Zone of skin (tissue), 1 donor: ENCODE results near the gene SEPTIN9.

DNA sequence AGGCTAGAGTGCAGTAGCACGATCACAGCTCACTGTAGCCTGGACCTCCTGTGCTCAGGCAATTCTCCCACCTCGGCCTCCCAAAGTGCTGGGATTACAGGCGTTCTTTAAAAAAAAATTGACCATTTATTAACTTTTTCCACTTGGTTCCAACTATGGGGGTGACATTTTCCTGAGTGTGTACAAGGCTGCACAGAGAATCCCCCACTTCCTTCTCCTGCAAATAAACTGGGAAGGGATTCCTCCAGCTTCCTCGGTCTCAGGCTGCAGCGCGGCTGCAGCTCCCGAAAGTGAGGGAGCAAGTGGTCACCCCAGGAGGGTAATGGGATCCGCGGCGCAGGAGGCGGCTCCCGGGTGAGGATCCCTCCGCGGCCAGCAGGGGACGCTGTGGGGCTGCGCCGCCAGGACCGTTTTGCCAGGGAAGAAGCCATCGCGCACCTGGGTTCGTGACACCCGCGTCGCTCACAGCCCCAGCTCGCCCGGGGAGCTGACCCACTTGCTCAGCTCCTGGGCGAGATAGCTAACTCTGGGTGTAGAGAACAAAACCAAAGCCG is 14.5 kb downstream of the CYGB start:
- RRBS: 0% methylated on average over 9 of the region's 28 CpGs

GRCh38 chr17:76586632-76587390 is 1.2 kb upstream of the ST6GALNAC2 start:
- RRBS: no CpG with 5 or more reads among the region's 17 CpGs

- RRBS: no CpG with 5 or more reads among the region's 7 CpGs
Observed at GRCh38 chr17:76614205-76614535, 28.5 kb upstream of the ST6GALNAC2 start.

DNA sequence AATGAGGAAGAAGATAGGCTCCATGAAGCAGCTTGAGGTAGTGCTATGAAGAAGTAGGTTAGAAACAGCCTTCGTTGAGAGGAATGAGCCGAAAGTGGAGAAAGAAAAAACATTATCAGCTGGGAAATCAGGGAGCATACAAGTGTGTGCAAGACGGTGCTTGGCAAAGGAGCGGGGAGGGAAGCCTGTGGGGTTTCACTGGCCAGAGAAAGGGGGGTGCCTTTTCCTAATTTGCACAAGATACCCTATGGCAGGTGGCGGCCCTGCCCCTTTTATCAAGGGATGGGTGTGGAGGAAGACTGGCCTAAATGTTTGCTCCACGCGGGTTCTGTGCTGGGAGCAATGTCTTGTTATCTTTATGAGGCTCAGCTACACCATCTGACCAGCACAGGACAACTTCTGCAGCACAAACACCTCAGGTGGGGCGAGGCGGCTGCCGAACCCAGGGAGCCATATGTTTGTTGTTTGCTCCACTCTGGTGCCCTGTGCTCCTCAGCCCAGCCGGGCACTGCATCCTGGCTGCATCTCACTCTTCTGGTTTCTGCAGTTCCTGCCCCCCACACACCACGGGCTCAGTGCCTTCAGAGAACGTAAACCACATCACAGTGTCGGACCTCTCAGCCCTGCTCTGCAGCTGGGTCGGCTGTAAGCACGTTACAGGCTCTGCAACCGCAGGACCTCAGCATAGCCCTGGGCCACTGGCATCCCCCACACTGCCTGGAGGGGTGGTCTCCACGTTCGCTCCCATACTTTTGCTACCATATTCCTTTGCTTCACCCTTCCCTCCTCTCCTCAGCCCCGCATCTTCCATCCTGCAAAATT is 32.5 kb downstream of the MXRA7 start:
- RRBS: no CpG with 5 or more reads among the region's 20 CpGs

- RRBS: no CpG with 5 or more reads among the region's 10 CpGs
Observed at GRCh38 chr17:76720872-76721429, 5.5 kb downstream of the JMJD6 start.

DNA sequence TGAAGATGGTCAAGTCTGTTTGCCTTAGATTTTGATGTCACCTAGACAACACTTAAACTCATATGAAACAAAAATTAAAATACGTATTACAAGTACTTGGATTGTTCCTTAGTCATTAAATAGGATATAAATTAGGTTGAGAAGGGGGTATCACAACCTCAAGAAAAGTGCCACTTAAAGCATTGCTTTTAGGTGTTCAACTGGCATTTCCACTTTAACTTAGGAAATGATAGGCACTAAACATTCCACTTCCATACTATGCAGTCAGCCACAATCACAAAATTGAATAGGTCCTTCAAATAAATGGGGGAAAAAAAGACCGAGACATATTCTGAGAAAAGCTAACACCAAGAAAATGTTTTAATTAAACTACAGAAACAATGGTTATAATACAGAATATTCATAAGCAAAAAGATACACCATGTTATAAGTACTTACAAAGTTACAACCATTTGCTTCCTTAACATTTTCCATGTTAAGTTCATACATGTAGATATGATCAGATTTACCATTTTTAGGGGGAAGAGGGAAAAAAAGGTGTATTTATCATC is 3.3 kb downstream of the SRSF2 start:
- RRBS: no CpG with 5 or more reads among the region's 2 CpGs

DNA sequence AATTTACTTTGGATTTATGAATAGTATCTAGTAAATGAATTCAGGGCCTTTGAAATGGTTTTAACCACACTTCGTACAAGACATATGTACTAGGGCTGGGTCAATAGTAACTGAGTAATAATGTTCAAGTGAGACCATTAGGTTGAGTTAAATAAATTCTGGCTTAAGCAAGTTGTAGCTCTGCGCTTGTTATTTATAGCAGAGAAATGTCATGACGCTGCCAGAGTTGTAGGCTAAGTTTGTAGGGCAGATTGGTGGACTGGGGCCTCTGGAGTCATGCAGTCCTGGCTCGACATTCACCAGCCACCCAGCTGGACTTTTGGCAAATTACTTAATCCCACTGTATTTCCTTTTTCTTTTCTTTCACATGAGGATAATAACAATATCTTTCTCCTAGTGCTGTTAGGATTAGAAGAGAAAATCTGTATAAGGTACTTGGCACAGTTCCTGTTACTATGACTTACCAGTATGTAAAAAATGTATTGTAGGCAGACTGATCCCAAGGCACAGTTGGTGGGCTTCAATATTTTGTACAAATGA is 2.4 kb downstream of the MFSD11 start:
- RRBS: no CpG with 5 or more reads among the region's 4 CpGs

- RRBS: no CpG with 5 or more reads among the region's 4 CpGs
Observed at GRCh38 chr17:76769471-76769953, 31.6 kb downstream of the MFSD11 start.

DNA sequence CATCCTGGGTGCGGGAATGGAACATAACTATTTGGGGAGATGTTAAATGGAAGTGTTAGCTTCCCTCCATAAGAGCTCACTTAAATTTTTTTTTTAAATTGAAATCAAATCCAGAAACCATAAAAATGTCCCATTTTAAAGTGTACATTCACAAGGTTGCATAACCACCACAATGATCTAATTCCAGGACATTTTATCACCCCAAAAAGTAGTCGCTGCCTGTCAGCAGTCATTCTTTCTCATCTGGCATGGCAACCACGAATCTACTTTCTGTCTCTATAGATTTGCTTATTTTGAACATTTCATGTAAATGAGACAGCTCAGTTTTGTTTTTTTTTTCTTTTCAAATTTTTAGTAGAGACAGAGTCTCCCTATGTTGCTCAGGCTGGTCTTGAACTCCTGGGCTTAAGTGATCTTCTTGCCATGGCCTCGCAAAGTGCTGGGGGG is 42.1 kb downstream of the MFSD11 start:
- RRBS: no CpG with 5 or more reads among the region's 4 CpGs

- RRBS: 2% methylated on average over 6 of the region's 52 CpGs
Observed at GRCh38 chr17:77088342-77089696, 52.0 kb upstream of the SEC14L1 start.

GRCh38 chr17:77099849-77100425 is 40.8 kb upstream of the SEC14L1 start:
- RRBS: no CpG with 5 or more reads among the region's 16 CpGs

DNA sequence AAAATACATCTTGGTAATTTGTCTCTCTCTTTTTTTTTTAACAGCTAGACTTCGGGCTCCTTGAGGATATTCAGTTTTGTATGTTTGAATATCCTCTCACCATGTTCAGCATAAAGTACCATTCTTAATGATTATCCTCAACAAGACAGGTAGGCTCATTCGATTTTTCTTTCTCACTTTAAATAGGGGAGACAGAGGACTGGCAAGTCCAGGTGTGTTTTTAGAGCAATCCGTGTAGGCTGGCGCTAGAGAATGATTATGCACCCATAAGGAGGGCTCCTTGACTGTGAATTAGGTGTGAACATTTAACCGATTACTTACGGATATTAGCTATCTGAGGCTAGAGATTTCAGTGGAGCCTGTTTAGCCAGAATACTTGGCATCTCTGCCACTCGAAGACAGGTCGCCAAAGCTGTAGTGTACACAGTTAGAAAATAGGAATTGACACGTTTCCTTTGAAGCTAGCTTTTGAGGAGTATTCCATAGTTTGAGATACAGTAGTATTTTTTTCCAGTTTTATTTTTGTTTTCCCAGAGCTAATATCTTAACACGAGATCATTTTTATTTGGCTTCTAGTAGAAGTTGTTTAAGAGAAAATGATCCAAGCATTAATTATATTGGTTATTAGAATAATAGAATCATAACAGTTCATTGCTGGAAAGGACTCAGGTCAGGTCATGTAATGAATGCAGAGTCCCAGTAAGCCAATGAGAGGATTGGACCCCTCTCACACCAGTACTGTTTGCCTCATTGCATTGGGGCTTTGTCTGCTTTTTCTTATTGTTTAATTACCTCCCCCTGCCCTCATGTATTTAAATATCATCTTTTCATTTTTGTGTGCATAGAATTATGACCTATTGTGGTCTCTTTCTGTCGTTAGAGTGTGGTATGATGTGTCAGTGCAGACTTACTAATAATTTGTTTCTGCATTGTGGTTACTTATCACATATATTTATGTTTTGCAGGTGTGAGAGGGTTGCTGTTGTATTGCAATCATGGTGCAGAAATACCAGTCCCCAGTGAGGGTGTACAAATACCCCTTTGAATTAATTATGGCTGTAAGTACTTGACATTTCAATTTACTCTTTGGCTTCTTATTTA is 2.2 kb downstream of the SEC14L1 start:
- RRBS: no CpG with 5 or more reads among the region's 11 CpGs

DNA sequence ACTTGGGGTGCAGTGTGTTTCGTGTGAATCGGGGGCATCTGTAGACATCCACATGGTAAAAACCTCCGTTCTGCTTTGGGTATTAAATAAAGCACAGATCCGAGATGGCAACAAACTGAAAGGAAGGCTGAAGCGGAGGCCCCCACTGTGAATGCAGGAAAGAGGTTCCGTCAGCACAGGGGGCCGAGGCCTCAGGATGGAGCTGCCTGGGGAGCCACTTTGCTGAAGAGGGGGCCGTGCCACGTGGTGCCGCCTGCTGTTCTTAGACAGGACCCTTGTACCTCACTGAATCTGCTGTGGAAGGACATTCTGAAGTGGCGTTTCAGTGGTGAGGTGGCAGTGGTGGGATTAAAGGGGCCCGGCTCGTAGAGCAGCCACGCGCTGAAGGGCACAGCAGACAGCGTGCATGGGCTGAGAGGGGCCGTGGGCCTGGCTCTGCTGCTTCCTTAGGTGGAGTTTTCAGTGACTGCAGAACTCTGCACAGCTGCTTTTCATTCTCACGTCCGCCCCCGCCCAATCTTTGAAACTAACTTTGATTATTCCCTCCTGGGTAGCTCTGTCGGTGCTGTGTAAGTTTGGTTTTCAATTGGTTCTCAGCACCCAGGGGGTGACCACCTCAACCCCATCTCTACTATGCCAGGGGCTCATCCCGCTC is 70.2 kb downstream of the SEC14L1 start:
- RRBS: no CpG with 5 or more reads among the region's 22 CpGs

GRCh38 chr17:77220942-77221759 is 60.1 kb upstream of the SEPTIN9 start:
- RRBS: no CpG with 5 or more reads among the region's 12 CpGs

GRCh38 chr17:77228176-77228934 is 52.9 kb upstream of the SEPTIN9 start:
- RRBS: no CpG with 5 or more reads among the region's 22 CpGs

DNA sequence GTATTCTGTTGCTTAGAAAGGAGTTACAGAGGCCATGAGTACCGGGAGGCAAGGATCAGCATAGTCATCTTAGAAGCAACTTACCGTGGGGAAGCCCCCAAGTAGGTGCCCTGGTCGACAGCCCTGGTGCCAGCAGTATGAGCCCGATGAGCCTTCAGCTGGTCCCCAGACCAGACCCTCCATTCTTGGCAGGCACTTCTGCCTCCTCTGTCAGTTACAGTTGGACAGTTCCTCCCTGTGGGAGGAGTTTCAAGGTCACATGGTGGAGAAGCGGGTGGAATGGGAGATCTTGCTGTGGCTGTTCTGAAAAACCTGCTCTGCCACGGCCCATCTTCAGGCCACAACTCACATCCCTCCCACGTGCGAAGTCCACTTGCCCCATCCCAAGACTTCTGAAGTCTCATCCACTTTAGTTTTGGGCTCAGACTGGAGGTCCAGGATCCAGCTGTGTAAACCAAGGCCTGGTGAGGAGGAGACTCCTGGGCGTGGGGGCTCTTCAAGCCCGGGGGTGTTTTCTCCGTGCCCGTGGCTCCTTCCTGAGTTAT is 7.1 kb upstream of the SEPTIN9 start:
- RRBS: no CpG with 5 or more reads among the region's 12 CpGs

GRCh38 chr17:77281383-77282429 is at the start of gene SEPTIN9:
Gene SEPTIN9, plus strand, starts transcription at chr17:77281499.
- RRBS: 2% methylated on average over 15 of the region's 74 CpGs

DNA sequence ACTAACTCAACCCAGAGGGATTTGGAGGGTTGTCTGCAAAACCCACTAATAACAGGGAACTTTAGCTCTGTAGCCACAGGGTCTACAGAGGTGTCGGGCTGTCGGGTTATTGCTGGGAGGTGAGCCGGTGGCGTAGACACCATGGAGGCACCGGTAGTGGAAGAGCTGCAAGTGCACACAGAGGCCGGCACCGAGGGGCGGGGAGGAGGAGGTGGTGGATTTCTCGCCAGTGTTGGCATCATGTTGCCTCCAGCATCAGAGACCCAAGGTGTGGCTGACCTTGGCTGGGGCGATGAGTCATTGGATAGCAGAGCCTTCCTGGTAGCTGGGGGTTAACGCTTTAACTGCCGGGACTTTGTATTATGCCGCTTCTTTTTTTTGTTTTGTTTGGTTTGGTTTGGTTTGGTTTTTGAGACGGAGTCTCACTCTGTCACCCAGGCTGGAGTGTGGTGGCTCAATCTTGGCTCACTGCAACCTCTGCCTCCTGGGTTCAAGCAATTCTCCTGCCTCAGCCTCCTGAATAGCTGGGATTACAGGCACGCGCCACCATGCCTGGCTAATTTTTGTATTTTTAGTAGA is 7.5 kb downstream of the SEPTIN9 start:
- RRBS: no CpG with 5 or more reads among the region's 16 CpGs

DNA sequence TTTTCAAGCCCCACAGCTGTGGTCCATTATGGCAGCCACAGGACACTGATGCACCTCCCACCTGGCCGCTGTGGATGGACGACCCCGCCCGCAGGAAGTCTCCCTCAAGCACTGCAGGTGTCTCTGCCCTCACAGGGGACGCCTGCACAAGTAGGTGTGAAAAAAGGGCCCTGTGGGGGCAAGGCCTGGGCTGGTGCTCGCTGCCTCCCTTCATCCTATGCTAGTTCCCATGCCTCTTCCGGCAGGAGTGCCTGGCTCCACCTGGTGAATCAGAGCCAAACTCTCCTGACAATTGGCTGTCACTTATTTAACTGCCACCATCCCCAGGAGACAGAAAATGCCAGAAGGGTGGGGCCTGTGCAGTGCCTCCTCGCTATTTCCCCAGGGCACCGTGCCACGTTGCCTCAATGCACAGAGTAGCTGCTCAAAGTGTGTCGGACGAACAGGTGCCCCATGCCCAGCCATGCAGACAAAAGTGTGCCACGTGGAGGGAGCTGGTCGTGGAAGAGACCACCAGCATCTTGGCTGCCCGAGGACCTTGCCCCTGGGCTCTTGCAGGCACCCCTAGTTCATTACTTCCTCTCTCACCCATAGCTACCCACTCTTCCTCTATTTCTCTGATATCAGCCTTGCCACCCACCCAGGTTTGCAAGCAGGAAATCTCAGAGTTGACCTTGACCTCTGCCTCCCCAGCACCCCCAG is 30.2 kb downstream of the SEPTIN9 start:
- RRBS: no CpG with 5 or more reads among the region's 15 CpGs

- RRBS: no CpG with 5 or more reads among the region's 3 CpGs
Observed at GRCh38 chr17:77324140-77324263, 42.7 kb downstream of the SEPTIN9 start.